Osteocyte (in vitro differentiated cells): ENCODE measurements around the genes DCAF5, GALNT16 and SRSF5.

GRCh38 chr14:68948674-68949255 lies 30.3 kb downstream of the ACTN1 start:
- PRO-cap, result unidirectional peak, plus-strand start at chr14:68948962

GRCh38 chr14:68967655-68968472 lies 11.2 kb downstream of the ACTN1 start:
- PRO-cap, result no peak

GRCh38 chr14:68972372-68973216 lies 6.5 kb downstream of the ACTN1 start:
- PRO-cap, result no peak

DNA sequence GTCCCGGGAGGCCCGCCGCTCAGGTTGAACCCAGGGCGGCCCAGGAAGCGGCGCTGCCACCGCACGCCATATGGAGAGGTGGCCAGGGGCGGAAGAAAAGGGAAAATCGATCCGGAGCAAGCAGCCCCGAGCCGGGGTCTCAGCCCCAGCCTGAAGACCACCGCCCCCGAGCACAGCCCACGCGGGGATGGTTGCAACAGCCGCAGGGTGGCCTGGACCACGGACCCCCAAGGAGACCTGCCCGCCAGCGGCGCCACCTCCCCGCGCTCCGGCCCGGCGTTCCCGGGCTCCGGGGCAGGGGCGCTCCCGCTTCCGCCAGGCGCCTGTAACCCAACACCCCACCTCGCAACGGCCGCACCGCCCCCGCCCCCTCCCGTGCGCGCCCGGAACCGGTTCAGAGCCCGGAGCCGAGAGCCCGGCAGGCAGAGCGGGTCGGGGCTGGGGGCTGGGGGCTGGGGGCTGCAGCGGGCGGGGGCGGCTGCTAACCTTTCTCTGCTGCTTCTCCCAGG lies 582 bp downstream of the ACTN1 start:
- PRO-cap, result bidirectional peak, plus-strand start at position 397 of the sequence, minus-strand start at position 291 of the sequence

DNA sequence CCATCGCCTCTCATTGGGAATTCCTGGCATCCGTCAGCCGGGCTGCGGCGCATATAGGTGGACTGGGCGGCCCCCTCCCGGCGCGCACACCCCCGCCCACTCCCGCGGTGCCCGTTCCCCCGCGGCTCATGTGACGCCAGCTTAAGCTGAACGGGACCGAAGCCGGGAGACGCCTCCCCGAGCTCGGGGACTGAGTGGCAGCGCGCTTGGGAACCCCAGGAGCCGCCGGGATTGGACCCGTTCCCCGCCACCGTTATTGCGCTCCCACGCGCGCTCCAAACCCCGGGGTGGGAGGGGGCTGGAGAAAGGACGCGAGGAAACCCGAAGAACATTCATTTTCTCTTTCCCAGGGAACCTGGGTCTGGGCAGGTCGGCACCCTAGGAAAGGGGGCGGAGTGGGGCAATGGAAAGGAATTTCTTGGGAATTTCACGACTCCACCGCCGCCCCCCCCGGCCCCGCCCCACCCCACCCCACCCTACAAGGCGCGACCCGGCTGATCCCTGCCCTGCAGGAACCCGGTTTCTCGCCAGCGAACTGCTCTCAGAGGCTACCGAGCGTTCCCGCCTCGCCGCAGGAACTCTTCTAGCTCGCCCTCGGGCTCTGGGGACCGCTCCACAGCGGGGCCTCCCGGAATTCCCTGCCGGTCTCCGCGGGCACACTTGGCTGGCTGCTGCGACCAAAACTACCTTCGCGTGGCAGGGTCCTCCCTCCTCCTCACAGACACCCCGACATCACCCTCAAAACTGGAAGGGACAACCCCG lies 495 bp upstream of the ACTN1 start:
- PRO-cap, result bidirectional peak, plus-strand start at position 144 of the sequence, minus-strand start outside the sequence; unidirectional peak, plus-strand start at position 278 of the sequence

GRCh38 chr14:69042716-69043934 lies 64.0 kb upstream of the ACTN1 start:
- PRO-cap, result no peak

GRCh38 chr14:69055960-69056404 lies 76.9 kb upstream of the ACTN1 start:
- PRO-cap, result no peak

DNA sequence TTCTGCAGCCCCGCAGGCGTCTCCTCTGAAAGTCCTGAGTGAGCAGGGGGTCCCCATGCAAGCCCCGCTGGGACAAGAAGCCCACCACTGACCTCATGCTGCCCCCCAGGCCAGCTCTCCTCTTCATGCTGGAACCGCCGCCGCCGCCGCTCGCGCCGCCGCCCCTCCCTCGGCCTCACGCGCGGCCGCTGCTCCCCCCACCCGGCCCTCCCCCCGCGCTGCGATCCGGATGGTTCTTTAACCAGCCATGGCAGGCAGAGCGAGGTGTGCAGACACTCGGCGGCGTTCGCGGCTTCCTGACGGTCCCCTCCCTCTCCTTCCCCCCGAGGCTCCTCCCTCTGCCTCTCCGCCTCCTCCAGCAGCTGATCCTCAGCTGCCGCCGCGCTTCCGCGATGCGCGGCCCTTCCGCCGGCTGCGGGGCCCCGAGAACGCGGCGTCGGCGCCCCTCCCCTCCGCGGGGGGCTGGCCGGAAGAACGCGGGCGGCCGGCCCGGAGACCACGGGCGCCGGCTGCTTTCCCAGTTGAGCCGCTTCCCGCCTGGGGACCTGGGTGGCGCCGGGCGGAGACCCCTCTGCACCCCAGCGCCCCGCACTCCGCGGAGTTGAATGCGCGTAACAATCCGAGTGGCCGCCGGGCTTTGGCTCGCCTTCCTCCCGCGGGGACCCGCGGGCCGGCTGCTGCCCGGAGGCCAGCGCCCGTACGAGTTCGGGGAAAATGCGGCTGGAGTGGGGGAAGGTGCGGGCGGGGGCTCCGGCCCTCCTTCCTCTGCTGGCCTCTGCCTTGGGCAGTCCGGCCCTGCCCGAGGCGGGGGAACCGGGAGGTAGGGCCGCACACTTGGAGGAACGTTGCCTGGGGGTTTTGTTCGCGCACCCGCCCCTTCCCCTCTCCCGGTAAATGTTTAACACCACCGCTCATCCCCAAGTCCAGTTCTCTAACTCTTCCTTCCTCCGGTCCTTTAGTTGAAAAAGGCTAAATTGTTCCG lies at the start of gene DCAF5:
Gene DCAF5 (minus strand): TSS at position 268 of the 982 bp plus-strand sequence.
- PRO-cap, result bidirectional peak, plus-strand start at position 372 of the sequence, minus-strand start at position 268 of the sequence; bidirectional peak, plus-strand start at position 787 of the sequence, minus-strand start at position 797 of the sequence

DNA sequence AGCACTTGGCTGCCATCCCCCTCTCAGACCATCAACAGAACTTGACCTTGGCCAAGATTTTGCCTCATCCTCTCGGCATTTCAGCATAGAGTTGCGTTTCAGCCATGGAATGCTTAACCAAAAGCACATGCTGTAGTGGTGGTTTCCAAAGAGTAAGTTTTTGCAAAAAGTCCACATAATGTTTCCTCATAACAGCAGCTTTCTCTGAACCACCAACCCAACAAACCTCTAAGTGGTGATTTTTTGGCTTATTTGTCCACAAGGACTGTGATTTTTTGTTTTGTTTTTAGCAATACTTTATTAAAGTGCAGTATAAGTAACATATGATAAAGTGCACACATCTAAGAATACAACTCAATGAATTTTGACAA lies 12.1 kb upstream of the GALNT16 start:
- PRO-cap, result no peak

GRCh38 chr14:69259322-69260417 lies at the start of gene GALNT16:
TSS of gene GALNT16 (plus strand) at chr14:69260158.
- PRO-cap, result unidirectional peak, plus-strand start at chr14:69259642

GRCh38 chr14:69281420-69281844 lies 21.5 kb downstream of the GALNT16 start:
- PRO-cap, result no peak

- PRO-cap, result no peak
These were observed 17.9 kb downstream of the ERH start for GRCh38 chr14:69379922-69380807.

DNA sequence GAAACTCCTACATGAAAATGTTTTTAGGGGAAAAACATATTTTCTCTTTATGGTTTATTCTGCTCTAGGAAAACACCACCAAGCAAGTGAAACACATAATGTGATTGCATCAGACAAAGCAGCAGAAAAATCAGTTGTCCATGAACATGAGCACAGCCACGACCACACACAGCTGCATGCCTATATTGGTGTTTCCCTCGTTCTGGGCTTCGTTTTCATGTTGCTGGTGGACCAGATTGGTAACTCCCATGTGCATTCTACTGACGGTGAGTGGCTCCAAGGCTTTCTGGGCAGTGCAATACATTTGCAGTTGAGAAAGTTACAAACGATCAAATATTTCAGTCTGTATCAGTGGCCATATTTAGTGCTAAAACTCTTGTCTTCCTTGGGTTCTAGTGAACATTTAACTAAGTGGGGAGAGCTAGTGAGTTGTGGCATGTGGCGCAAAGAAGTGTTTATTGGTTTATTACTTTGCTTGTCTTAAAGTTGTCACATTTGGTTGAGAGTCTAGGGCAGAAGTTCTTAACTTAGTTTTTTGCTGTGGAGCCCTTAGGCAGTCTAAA lies 42.4 kb upstream of the PLEKHD1 start:
- PRO-cap, result no peak

- PRO-cap, result no peak
These were observed 42.0 kb downstream of the CCDC177 start for GRCh38 chr14:69532635-69533143.

DNA sequence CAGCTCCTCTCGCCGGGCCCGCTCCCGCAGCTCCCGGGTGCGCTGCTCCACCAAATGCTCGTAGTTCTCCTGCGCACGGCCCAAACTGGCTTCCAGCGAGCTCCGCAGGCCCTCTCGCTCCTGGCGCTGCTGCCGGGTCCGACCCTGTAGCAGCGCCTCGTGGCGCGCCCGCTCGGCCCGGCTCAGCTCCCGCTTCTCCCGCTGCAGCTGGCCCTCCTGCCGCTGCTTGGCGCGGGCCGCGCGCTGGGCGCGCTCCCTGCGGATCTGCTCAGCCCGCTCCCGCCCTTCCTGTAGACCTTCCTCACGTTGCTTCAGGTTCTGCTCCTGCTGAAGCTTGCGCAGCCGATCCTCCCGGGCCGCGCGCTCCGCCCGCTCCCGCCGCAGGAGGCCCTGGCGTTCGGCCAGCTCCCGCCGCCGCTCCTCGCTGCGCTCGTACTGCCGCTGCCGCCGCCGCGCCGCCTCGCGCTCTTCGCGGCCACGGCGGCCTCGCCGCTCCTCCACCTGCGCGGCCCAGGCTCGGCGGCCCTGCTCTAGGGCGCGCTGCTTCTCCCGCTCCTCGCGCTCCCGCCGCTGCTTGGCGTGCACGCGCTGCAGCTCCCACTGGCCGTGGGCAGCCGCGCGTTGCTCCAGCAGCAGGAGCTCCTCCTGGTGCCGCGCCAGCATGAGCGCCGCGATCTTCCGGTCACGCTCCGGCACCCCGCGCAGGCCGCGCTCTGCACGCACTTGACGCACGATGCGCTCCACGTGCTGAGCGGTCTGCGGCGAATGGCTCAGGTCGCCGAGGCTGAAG lies 2.5 kb downstream of the CCDC177 start:
- PRO-cap, result no peak

GRCh38 chr14:69674879-69675573 lies 63.6 kb downstream of the SUSD6 start:
- PRO-cap, result no peak

- PRO-cap, result no peak
These were observed 63.7 kb upstream of the SRSF5 start for GRCh38 chr14:69703147-69703716.

- PRO-cap, result no peak
These were observed 54.3 kb upstream of the SRSF5 start for GRCh38 chr14:69712487-69713138.

- PRO-cap, result no peak
These were observed 47.6 kb upstream of the SRSF5 start for GRCh38 chr14:69719147-69719999.

GRCh38 chr14:69766765-69767252 lies at the start of gene SRSF5:
TSS of gene SRSF5 (plus strand) at chr14:69767142.
- PRO-cap, result bidirectional peak, plus-strand start at chr14:69767142, minus-strand start at chr14:69767018